Progenitor cell of endocrine pancreas (in vitro differentiated cells): ENCODE data around the genes TSHB and CASQ2.

DNA sequence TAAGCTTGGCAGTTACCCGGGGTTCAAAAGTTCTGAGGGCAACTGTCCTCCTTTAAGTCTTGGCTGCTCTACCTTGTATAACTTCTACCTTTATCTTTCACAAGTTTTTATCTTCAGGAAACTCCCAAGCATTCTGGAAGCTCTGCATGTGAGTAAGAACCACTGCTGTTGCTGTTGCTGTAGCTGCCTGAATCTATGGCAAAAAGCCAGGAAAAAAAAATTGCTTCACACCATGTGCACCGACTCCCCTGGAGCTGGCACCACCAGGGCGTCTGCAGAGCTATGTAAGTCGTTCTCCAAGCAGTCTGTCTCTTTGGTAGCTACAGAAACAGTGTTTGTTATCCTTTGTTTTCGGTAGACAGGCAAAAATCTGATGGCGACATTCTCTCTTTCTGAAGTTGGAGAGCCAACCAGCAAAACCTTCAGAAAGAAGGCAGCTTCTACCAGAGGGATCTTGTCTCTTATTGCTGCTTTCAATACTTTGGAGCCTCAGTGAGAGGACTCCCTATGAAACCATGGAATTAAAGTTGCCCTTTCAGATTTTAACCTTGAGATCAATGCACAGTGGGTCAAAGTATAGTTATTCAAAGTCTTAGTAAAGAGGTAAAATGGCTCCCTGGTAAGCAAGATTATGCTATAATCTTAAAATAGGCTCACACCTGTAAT lies 43.0 kb upstream of the SLC16A1 start:
- PRO-cap = no peak

DNA sequence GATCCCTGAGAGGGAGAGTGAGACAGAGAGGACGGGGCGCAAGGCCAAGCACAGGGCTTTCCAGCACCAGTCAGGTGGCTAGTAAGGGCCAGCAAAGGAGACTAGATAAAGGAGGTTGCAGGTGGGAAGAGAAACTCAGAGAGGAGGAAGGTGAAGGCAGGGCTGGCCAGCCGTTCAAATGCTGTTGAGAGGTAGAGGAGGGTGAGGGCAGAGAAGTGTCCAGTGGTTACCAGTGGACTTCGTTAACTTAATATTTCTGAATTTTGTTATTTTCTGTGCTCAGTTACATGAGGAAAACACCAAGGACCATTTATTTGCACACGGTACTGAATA lies 137.6 kb upstream of the MAGI3 start:
- PRO-cap = no peak

GRCh38 chr1:113658814-113659526 lies 100.3 kb downstream of the PHTF1 start:
- PRO-cap = no peak

GRCh38 chr1:113758454-113759349 lies 584 bp downstream of the PHTF1 start:
- PRO-cap = bidirectional peak, plus-strand start at chr1:113759229, minus-strand start at chr1:113759088

- PRO-cap = no peak
Measured at GRCh38 chr1:113784114-113784396, 24.8 kb upstream of the PHTF1 start.

DNA sequence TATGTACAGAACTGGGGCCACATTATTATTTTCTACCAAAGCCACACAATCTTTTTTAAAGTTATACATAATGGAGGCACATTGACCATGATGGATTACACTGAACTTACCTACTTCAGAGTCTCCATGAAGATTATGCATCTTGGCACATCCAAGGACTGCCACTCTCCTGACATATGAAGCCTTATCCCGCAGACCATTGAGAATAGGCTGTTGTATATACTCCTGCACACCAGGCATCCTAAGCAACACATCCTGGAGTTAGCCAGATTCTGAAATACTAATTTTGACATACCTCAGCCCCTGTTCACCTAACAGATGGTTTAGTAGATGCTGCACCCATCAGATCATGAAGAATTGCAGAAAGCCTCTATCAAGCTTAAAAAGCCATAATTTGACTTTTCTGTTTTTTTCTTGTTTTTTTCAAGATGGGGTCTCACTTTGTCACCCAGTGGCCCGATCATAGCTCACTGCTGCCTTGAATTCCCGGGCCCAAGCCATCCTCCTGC lies 2.9 kb downstream of the AP4B1 start:
- PRO-cap = no peak

- PRO-cap = no peak
Measured at GRCh38 chr1:113931227-113931926, 2.3 kb downstream of the HIPK1 start.

DNA sequence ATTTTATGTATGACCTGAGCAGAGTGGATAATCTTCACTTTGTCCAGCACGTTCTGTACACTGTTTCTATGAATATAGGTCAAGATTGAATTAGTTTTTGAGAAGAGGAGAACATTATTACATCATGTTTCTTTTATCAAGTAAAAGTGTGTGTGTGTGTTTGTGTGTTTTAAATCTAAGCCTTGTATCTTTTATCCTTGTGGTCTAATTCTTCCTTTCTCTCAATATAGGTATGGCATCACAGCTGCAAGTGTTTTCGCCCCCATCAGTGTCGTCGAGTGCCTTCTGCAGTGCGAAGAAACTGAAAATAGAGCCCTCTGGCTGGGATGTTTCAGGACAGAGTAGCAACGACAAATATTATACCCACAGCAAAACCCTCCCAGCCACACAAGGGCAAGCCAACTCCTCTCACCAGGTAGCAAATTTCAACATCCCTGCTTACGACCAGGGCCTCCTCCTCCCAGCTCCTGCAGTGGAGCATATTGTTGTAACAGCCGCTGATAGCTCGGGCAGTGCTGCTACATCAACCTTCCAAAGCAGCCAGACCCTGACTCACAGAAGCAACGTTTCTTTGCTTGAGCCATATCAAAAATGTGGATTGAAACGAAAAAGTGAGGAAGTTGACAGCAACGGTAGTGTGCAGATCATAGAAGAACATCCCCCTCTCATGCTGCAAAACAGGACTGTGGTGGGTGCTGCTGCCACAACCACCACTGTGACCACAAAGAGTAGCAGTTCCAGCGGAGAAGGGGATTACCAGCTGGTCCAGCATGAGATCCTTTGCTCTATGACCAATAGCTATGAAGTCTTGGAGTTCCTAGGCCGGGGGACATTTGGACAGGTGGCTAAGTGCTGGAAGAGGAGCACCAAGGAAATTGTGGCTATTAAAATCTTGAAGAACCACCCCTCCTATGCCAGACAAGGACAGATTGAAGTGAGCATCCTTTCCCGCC lies 11.3 kb downstream of the HIPK1 start:
- PRO-cap = no peak

- PRO-cap = no peak
Measured at GRCh38 chr1:113965877-113966490, 13.3 kb upstream of the OLFML3 start.

DNA sequence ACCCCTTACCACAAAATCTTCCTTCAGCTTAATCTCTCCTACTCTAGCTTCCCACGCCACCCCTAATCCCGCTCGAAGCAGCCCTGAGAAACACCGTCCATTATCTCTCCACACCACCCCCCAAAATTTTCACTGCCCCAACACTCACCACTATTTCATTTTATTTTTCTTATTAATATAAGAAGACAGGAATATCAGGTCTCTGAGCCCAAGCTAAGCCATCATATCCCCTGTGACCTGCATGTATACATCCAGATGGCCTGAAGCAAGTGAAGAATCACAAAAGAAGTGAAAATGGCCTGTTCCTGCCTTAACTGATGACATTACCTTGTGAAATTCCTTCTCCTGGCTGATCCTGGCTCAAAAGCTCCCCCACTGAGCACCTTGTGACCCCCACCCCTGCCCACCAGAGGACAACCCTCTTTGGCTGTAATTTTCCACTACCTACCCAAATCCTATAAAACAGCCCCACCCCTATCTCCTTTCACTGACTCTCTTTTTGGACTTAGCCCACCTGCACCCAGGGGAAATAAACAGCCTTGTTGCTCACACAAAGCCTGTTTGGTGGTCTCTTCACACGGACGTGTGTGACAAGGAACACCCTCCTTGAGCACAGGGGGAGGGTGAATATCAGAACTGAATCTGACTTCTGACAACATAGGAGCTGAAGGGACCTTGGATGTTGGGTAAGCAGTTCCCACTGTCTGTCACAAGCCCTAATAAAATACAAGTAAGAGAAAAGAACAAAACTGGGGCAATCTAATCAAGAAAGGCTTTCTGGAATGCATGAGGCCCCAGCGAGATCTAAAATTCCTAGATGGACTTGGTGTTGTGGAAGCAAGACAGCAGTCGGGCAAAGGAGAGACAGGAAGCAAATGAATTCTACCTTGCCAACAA lies 52.9 kb downstream of the OLFML3 start:
- PRO-cap = no peak

DNA sequence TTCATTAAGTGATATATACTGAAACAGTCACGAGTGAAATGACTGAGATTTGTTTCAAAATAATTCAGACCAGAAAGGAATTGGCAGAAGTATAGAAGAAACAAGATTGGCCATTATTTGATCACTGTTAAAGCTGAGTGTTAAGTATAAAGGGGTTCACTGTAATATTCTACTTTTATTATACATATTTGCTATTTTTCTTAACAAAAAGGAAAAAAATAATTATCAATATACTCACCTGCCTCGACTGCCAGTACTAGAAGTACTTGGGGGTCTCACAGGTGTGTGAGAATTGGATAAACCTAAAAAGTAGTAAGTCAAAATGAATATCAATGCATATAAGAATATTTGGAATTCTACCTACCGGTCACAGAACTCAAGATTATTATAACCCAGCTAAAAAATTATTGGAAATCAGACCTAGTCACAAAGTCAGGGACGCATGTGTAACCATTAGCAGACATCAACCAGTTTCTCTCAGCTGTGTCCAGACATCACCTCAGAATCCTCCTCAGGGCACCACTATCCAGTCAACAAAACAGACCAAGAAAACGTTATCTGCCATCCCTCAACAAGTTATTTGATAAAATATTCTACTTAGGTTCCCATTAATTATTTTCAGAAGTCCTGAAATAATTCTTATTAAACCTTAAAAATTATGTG lies 102.4 kb downstream of the TRIM33 start:
- PRO-cap = no peak

GRCh38 chr1:115029524-115029911 lies at the start of gene TSHB:
TSHB (plus strand) TSS chr1:115029826.
- PRO-cap = no peak

- PRO-cap = no peak
Measured at GRCh38 chr1:115134215-115134653, 44.9 kb upstream of the TSPAN2 start.

DNA sequence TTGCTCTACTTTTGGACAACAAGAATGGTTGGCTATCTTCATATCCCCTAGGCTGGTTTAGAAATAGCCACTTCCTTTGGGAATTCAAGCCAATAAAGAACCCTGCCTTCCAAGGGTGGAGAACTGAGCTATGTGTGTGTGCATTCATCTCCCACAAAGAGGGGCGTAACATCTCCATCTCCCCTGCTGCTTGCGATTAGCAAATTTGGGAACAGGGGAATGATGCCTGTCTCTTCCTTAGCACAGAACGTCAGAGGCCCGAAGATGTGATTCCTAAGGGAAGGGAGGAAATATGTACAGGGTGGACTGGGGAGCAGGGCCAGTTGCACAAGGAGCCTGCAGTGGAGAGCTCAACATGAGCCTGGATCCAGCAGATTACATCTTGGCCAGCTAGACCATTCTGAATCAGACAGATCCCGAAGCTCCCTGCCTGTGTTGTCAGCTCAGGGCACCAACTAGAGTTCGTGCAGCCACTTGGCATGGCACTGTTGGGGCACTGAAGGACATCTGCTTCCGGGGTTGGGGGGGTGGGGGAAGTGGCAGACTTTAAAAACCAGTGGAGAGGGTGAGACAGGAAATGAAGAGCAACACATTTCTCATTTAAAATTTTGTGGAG lies 118.1 kb downstream of the NGF start:
- PRO-cap = no peak

- PRO-cap = unidirectional peak, minus-strand start at chr1:115545850
Measured at GRCh38 chr1:115545632-115546652, 95.8 kb upstream of the VANGL1 start.

GRCh38 chr1:115650862-115651373 lies 9.1 kb downstream of the VANGL1 start:
- PRO-cap = no peak

GRCh38 chr1:115768430-115769275 lies at the start of gene CASQ2:
CASQ2 (minus strand) TSS chr1:115768714.
- PRO-cap = no peak

DNA sequence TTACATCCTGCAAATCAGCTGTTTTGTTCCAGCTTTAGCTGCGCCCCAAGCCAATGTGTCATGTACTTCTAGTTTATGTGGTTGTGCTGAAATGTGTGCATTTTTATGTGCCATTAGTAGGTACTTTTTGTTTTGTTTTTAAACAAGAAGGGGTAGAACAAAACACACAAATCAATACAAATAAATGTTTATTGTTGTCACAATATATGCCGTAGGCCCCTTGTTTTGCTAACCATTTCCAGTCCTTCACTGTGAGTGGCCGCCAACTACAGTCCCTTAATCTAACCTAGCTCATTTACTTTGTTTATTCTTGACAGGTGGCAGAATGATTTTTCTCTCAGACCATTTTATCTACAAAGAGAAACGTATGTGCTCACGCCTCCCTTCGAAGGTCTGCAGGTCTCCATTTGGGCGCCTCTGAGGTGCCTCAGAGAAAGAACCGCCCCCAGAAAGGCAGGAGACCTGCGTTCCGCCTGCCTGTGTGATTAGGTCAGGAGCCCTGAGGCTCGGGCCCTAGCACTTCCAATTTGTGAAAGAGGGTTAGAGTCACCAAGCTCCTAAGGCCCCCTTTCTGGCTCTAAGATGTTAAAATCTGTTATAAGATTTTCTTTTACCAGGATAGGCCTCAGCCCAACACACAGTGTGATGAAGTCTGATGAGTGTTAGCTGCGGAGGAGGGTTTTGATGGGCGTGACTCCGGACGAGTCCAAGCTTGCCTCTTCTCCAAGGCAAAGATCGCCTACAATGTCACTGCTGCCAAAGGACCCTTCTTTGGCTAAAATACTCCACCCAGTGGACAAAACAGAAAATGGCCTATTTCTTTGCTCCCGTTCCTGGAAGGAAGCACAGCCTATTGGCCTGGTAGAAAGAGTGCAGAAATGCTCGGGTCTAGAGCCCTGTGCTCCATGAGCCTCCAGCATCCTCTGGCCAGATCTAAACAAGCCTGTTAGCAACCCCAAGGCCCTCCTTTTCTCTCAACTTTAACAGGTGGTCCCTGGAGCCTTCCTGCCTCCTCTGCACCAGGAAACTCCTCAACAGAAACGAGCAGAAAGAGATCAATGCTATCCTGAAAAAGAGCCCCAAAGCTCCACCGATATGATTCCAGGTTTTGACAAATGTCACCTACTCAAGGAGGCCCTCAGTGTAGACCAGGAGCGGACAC lies 3.1 kb upstream of the CASQ2 start:
- PRO-cap = unidirectional peak, minus-strand start at position 746 of the sequence

DNA sequence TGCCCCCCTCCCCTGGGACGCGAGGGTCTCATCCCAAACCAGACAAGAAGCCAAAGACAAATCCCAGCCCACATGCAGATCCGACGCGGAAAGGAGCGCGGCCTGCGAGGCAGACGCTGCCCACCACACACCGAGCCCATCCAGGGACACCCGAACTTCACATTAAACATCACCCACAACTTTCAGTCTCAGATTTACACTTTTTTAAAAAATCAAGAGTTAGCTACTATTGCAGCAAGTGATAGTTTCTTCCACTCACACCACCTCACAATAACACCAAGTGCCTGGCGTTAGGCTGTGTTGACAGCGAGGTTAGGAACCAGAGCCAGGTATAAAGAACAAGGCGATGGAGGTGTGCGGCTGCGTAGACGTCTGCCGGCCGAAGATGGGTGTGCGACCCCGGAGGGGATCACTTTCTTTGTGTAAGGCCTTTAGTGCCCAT lies 12.0 kb downstream of the NHLH2 start:
- PRO-cap = no peak

DNA sequence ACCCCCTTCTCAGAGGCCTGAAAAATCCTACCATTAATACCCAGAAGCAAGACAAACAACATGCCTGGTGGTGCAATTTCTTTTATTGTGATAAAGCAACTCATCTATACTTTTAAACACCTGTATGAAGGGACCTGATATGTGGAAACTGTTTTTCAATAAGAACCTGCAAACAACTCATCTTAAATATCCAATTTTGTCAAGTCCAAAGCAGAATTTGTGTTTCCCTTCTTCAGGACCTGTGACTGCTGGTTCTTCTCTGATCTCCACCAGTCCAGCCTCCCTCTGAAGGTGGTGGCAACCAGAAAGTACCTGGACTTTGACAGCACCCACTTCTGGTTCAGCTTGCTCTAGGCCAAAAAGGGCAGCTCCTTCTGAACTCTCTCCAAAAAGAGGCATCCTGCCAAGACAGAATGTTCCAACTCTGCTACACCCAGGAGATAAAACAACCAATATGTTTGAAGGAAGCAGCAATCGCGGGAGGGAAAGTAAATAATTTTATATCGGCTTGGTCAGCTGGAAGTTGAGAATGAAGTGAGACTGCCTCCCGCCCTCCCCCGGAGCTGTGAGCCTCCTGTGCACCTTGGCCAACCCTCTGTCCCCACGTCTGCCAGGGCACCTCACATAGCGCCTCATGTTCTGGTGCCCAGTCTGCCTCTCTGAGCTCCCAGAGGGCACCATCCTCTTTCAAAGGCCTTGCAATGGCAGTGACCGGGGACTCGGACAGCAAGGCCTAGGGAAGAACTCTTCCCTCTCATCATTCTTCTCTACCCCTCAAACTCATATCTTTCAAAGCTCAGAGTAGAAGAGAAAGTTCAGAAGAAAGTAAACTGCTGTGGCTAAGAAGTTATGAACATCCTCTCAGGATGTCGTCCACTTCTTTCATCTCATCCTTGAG lies 130.3 kb upstream of the ATP1A1 start:
- PRO-cap = no peak